Left colon (tissue), 1 donor: ENCODE results near the gene CDH4.

- PRO-cap = no peak
Observed at GRCh38 chr20:60804382-60804782, 447.7 kb upstream of the CDH4 start.

GRCh38 chr20:61251923-61252623, at the start of gene CDH4:
Gene CDH4 (plus strand): TSS chr20:61252261.
- PRO-cap = unidirectional peak, plus-strand start at chr20:61252261

- PRO-cap = no peak
Observed at GRCh38 chr20:61531530-61531737, 279.4 kb downstream of the CDH4 start.

DNA sequence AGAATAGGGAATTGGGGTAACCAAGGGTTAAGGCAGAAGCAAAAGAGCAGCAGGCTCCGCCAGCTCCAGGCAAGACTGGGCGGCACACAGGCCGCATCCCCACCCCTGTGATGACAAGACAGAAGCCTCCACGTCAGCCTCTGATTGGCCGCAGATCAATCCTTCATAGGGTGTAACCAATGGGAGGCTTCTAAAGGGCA, 106.4 kb downstream of the TAF4 start:
- PRO-cap = no peak

- PRO-cap = no peak
Observed at GRCh38 chr20:62022540-62023054, 43.1 kb downstream of the TAF4 start.

DNA sequence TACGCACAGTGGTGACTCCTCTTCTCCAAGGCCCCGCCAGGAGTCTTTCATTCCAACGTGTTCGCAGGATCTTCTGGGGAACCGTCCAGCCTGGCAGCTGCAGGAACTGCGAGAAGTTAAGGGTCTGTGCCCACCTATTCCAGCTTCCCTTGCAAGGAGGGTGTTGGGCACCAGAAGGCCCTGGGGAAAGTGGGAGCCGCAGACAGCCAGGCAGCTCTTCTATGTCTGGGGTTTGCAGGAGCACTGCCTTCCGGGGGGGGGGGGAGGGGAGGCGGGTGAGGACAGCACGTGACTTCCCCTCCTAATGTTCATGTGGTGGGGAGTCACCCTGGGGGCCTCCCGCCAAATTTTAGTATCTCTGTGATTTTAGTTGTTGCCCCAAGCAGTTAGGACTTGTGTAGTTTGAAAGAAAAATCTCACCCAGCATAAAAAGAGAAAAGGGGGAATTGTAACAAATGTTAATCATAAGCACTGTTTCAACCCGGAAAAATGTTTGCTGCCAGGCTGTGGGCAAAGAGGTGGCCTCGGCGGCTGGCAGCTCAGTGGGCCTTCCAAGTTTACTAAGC, 2.2 kb upstream of the TAF4 start:
- PRO-cap = unidirectional peak, minus-strand start at position 245 of the sequence

DNA sequence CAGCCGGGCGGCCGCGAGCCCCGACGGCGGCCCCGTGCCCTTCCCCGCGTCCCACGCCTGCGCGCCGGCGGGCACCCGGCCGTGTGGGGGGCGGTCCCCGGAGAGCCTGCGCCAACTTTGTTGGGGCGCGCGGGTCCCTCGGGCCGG, 302 bp downstream of the SS18L1 start:
- PRO-cap = no peak

DNA sequence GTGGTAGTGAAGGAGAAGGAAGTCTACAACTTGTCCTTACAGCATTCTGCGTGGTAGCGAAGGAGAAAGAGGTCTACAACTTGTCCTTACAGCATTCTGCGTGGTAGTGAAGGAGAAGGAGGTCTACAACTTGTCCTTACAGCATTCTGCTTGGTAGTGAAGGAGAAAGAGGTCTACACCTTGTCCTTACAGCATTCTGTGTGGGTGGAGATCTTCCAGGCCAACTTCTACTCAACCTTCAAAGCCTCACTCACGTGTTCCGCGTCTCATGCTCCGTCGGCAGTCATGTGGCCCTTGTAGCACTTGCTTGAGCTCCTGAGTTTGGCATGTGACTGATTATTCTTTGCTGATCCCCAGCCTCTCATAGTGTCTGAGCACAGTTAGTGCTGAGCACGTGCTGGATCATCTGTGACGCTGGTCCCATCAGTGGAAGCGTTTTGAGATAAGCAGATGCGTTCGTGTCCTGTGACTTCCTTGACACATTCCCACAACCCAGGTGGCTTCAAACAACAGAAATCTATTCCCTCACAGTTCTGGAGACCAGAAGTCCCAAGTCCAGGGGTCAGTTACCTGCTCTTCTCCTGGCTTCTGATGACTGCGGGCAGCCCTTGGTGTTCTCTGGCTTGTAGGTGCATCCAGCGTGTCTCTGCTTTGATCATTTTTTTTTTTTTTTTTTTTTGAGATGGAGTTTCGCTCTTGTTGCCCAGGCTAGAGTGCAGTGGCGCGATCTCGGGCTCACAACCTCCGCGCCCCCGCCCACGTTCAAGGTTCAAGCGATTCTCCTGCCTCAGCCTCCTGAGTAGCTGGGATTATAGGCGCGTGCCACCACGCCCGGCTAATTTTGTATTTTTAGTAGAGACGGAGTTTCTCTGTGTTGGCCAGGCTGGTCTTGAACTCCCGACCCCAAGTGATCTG, 2.6 kb downstream of the SS18L1 start:
- PRO-cap = no peak

GRCh38 chr20:62234830-62235526, 3.3 kb upstream of the OSBPL2 start:
- PRO-cap = no peak

GRCh38 chr20:62286685-62287148, 16.1 kb upstream of the ADRM1 start:
- PRO-cap = no peak

GRCh38 chr20:62352693-62353485, 14.2 kb downstream of the LAMA5 start:
- PRO-cap = no peak

GRCh38 chr20:62365662-62366281, 1.3 kb downstream of the LAMA5 start:
- PRO-cap = no peak

DNA sequence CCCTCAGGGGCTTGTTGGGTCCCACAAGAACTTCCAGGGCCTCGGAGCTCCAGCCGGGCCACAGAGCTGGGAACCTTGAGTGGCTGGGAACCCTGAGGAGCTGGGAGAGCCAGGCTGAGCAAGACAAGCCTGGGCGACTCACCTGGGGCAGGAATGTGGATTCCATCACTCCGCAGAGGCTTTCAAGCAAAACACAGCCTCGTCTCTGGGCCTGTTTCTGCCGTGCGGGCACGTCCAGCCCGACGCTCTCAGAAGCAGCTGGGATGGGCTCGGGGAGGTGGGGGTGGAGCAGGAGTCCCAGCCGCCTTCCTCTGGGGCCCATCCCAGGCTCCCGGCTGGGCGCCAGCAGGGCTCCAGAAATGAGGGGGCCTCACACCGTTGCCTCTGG, 8.8 kb upstream of the RPS21 start:
- PRO-cap = no peak

DNA sequence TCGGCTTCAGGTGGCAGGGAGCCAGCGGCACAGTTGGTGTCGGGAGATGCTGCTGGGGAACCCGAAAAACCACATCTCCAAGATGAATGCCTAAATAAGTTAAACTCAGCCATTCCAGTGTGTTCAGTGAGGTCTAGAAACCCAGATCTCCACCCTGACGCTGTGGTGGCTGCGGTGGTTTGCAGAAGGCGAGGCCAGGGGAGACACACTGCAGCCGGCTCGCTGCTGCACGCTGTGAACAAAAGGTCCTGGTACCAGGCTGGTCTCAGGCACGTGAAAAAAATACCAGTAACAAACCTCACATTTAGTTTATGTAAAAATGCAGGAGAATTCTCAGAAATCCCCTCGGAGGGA, 3.5 kb downstream of the RPS21 start:
- PRO-cap = unidirectional peak, plus-strand start at position 342 of the sequence

DNA sequence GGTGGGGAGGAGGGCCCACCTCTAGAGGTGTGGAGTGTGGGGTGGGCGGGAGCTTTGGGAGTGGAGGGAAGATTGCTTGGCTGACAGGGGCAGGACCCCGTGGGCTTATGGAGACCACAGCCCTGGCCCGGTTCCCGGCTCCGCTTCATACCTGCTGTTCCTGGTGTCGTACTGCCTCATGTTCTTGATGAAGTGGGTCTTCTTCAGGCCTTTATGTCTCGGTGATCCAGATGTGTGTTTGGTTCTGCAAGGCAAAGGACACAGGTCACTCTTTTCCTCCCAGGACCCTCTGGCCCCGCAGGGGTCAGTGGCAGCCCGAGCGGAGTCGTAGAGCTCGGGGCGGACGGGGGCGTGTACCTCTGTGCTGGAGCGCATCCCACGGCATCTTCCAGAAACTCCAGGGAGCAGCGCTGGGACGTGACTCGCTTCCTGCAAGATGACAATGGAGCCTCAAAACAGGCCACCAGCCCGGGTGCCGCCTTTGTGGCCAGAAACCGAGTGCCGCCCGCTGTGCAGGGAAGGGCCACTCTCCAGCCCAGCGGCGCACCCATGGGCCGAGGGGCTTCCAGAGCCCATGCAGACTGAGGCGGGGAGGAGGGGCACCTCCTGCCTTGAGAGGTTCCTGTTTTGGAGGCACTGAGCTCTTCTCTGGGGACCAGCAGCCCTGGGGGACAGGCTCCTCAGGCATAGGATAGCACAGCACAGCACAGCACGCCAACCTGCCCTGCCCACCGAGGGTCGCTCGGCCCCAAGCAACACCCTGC, 9.4 kb downstream of the RPS21 start:
- PRO-cap = no peak

DNA sequence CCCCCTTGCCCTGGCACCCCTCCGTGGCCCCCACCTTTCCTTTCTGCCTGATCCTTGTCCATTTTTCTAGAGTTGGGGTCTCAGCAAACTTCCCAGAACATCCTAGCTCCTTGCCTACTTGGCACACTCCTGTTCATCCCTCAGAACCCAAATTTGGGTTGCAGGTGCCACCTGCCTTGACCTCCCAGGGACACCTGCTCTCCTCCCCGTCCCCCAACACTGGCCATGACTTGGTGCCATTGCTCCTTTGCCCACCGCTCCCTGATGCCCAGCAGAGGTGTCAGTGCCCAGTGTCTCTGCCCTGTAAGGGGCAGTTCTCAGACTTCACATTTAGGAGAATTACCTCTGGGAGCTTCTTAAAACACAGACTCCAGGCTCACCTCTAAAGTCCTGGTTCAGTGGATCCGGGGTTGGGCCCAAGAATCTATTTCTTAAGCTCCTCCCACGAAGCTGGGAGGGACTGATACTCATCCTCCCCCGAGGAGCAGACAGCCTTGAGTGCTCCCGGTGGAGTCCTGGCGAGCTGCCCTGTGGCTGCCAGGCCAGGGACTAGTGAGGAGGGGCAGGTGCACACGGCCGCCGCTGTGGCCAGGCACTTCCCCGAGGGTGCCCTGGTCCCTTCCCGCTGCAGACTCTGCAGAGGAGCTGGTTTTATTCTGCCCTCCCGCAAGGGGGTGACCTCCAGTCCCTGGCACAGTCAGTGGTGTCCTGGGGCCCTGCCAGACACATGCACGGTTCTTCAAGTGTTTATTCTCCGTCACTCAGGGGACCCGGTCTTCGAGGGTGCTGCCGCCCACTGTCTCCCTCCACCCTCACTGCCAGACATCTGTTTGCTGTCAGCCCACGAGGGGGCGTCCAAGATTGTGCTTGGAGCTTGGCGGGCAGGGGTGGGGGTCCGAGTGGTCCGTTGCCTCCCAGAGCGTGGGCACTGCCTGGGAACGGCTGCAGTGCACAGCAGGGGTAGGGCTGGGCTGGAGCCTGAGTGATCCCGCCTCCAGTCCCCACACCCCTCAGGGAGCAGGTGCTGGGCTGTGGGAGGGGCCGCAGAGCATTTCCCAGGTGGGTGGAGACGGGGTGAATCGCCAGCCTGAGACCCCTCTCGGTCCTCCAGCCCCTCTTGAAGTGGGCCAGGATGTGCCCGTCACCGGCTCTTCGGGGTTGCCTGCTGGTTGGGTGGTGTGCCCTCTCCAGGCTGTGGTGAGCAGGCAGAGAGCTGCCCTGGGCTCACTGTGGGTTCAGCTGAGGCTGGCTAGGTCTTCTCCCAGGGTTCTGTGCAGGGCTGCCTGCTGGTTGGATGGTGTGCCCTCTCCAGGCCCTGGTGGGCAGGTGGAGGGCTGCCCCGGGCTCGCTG, 2.9 kb upstream of the CABLES2 start:
- PRO-cap = bidirectional peak, plus-strand start at position 545 of the sequence, minus-strand start at position 392 of the sequence; unidirectional peak, minus-strand start at position 636 of the sequence; bidirectional peak, plus-strand start at position 1,051 of the sequence, minus-strand start at position 930 of the sequence

- PRO-cap = no peak
Observed at GRCh38 chr20:62509659-62510067, 33.9 kb upstream of the GATA5 start.

- PRO-cap = no peak
Observed at GRCh38 chr20:62650744-62651571, 8.7 kb downstream of the SLCO4A1 start.

- PRO-cap = no peak
Observed at GRCh38 chr20:62651572-62651959, 9.3 kb downstream of the SLCO4A1 start.

DNA sequence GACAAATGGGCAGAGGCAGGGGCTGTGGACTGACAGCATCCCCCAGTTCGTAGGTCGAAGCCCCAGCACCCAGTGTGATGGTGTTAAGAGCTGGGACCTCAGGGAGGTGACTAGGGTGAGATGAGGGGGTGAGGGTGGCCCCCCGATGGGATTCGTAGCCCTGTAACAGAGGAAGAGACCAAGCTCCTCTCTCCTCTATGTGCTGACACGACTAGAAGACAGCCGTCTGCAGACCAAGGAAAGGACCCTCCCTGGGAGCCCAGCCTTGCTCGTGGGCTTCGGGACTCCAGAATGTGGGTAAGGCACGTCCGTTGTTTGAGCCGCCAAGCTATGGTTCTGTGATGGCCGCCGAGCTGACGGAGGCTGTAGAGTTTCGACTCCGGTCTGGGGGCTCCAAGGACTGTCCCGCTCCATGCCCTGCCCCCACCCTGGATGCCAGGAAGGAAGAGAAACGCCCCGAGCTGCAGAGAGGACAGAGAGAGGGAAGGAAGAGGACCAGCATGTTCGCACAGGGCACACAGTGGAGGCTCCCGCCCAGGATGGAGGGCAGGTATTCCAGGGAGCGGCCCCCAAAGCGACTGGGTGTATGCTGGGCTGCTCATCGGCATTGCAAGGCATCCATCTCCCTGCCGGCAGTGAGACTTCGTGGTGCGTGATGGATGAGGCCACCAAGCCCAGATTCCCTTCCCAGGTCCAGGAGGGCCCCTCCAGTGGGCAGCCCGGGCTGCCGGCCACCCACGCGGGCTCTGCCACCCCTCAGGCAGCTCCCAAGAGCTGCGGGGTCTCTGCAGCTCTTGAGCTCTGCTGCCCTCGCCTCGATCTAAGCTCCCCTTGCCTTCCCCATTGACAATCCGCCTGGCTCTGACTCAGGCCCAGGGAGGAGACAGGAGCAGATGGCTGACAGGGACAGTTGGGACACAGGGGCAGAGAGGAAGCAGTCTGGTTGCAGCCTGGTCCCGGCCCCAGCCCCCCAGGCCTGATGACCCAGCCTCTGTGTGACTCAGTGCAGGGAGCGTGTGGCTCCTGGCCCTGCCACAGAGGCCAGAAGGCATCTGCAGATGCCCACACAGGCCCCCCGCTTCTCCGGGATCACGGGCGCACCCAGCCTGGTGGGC, 32.7 kb downstream of the SLCO4A1 start:
- PRO-cap = no peak